ENCODE measurements around a stretch of chrX.

DNA sequence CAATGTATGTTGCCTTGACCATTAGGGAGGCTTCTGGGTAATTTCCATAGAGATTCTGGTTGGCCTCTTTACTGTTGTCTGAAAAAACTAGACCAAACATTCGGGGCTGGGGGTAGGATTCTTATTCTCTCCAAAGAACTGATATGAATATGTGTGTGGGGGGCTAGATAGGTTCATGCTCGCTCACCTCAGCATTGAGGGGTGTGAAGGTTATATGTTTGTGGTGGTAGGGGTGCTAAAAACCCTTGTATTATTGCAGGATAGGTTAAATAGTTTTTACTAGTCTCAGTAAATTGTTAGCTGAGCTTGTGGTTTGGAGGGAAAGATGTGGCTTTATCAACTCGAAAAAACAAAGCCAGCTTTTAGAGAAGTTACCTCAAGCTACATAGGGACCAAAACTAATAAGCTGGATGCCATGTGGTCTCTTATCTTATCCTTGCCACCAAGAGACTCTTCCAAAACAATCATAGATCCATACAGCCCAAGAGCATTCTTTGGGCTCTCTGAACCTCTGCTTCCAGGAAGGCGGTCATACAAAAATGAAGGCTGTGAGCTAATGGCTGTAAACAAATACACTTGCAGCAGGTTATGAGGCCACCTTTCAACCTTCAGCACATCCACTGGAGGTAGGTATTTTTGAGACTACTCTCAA, 29.1 kb downstream of the MSN start:
- RRBS: no CpG with 5 or more reads among the region's 4 CpGs

DNA sequence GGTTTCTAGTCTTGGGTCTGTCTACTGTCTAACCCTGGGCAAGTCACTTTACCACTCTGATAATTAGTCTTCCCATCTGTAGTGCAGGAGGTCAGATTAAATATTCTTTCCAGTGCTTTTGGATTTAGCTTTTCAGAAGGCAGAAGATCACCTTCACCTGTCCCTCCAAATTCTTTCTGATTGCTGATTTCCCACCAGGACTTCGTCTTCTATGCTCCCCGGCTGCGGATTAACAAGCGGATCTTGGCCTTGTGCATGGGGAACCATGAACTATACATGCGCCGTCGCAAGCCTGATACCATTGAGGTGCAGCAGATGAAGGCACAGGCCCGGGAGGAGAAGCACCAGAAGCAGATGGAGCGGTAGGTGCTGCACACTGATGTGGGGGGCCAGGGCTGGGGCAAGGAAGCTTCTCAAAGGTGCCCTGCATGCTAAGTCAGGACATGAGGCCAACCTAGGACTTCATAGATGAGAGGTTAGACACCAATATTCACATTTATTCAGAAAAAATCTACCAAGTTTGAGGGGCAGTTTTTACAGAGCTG, 67.7 kb downstream of the MSN start:
- RRBS: no CpG with 5 or more reads among the region's 9 CpGs

GRCh38 chrX:65772768-65773319, 105.4 kb downstream of the MSN start:
- RRBS: no CpG with 5 or more reads among the region's 5 CpGs

DNA sequence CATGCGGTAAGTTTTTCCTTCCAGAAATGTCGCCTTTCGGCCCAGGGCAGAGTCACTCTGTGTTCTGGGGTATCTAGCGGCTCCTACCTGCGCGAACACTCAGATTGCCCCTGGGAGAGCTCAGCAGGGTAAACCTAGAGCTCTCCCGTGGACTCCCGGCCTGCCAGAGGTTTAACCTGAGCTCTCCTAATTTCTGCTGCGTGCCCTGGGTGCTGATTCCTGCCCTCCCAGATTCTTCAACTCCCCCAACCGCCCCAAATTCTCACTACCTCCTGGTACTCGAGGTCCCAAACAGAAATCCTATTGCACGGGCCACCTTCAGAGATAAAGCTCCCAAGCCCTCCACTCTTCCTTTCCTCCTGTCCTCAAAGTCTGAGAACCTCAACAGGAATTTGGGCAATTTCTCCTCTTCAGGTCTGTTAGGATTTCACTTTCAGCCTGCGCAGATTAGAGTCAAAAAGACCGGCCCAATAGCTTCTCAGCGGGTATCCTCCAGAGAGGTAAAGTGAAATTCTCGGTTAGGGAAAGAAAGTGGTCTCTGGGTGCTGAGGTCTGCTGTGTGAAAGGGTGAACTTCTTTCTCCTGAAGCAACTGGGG, 3.0 kb downstream of the AR start:
- RRBS: no CpG with 5 or more reads among the region's 16 CpGs

DNA sequence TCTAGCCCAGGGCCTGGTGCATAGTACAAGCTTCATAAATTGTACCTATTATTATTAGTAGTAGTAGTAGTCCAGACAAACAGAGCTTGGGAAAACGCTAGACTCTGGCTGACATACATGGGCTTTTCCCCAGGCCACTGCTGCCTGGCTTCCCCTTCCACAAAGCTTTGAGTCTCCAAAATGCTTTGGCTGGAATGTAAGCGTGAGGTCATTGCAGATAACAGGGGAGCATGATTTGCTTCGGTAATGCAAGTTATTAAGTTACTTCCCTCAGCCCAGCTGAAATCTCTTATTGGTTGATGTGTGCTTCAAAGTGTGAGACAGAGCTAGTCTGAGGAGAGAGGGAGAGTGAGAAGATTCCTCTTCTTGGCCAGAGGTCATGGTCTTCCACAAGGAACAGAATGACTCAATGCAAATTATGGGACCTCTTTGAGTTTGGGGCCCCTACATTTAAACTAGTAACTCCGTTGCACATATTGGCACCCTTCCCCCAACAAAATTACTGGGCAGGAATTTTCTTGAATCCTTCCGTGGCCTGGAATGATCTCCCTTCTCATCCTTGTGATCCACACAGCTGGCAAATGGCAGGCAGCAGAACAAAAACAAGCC, 19.7 kb downstream of the AR start:
- RRBS: no CpG with 5 or more reads among the region's 5 CpGs

GRCh38 chrX:68488553-68488871, 10.3 kb upstream of the YIPF6 start:
- RRBS: no CpG with 5 or more reads among the region's 4 CpGs

GRCh38 chrX:68684226-68684847, 36.9 kb downstream of the STARD8 start:
- RRBS: no CpG with 5 or more reads among the region's 16 CpGs

- RRBS: no CpG with 5 or more reads among the region's 9 CpGs
These were observed 5.0 kb downstream of the EFNB1 start for GRCh38 chrX:68833706-68834378.

GRCh38 chrX:68869421-68869878, 40.6 kb downstream of the EFNB1 start:
- RRBS: no CpG with 5 or more reads among the region's 2 CpGs

DNA sequence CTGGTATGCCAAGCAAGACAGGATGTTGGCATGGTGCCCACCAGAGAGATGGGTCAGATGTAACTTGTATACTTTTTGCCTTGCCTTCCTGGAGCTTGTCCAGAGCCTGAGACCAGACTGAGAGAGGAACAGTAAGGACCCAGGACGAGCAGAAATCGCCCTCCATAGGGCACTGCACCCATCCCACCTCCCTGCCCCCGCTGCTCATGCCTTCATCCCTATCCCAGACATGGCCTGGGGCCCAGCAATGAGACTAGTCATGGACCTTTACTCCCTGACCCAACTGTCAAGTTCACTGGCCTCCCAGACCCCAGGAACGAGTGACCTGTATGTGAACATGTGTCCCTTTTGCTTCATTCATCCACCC, 66.8 kb downstream of the EFNB1 start:
- RRBS: no CpG with 5 or more reads among the region's 4 CpGs

- RRBS: no CpG with 5 or more reads among the region's 6 CpGs
These were observed 68.9 kb downstream of the EFNB1 start for GRCh38 chrX:68897696-68898060.

DNA sequence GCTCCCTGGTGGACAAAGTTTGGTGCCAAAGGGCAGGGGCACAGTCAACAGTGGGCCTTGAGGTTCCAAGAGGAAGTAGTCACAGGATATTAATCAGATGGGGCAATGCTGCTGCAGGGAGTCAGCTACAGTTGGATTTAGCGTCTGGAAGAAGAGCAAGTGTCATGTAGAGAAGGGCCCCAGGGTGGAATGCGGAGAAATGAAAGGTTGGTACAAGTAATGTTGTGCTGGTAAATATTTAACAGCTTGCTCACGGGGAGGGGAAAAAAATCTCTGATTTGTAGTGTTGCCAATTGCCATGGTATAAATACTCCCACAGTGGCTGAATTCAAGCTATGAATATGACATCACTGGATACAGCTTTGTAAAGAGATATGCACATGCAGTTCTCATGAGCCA, 139.3 kb downstream of the PJA1 start:
- RRBS: no CpG with 5 or more reads among the region's 3 CpGs

GRCh38 chrX:69616920-69617177, 936 bp downstream of the EDA start:
- RRBS: no CpG with 5 or more reads among the region's 23 CpGs

GRCh38 chrX:70150079-70150518, 16.9 kb downstream of the IGBP1 start:
- RRBS: no CpG with 5 or more reads among the region's 6 CpGs

GRCh38 chrX:70423922-70424395, 845 bp downstream of the GDPD2 start:
- RRBS: no CpG with 5 or more reads among the region's 10 CpGs

DNA sequence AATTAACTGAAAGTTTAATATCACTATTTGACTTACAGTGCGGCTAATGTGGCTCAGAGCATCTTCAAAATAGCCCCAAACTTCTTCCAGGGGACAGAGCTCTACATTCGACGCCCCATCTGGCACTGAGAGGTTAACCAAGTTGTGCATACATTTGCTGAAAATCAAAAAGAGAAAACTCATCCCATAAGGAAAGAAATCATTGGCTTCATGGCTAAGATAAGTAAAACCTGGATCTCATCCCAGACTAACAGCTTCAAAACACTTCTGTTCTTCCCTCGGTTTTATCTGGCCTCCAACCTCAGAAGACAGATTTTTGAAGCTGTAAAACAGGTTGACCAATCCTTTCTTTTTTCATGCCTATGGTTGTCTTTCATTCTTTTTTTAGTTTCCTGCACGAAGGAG, 107.5 kb downstream of the DLG3 start:
- RRBS: no CpG with 5 or more reads among the region's 5 CpGs

DNA sequence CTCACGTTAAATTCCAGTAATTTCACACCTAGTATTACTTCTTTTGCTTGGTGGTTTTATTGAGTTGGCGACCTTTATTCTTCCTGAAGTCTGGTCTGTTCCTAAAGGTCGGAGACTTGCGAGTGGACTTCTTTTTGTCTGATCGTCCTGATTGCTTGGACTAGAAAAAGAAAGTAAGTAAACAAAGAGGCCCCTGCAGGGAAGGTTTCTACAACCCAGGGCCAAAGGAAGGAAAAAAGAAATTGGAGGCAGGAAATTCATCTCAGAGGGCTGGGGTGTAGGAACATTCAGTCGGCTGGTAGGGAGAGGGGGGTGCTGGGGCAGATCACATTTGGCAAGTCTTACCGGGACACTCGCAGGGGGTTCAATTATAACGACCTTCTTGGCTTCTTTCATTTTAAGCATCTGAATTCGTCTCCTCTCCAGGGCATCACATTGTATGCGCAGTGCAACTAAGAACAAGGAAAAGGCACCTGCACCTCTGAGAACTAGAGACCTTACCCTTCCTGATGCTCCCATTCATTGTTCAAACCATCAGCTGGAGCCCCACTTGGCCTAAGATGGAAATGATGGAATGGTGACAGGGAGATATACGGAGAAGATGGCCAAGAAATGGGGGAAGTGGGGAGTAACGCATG, 2.5 kb downstream of the CXorf65 start:
- RRBS: no CpG with 5 or more reads among the region's 13 CpGs

GRCh38 chrX:71252466-71253605, 1.1 kb downstream of the ZMYM3 start:
- RRBS: no CpG with 5 or more reads among the region's 16 CpGs

DNA sequence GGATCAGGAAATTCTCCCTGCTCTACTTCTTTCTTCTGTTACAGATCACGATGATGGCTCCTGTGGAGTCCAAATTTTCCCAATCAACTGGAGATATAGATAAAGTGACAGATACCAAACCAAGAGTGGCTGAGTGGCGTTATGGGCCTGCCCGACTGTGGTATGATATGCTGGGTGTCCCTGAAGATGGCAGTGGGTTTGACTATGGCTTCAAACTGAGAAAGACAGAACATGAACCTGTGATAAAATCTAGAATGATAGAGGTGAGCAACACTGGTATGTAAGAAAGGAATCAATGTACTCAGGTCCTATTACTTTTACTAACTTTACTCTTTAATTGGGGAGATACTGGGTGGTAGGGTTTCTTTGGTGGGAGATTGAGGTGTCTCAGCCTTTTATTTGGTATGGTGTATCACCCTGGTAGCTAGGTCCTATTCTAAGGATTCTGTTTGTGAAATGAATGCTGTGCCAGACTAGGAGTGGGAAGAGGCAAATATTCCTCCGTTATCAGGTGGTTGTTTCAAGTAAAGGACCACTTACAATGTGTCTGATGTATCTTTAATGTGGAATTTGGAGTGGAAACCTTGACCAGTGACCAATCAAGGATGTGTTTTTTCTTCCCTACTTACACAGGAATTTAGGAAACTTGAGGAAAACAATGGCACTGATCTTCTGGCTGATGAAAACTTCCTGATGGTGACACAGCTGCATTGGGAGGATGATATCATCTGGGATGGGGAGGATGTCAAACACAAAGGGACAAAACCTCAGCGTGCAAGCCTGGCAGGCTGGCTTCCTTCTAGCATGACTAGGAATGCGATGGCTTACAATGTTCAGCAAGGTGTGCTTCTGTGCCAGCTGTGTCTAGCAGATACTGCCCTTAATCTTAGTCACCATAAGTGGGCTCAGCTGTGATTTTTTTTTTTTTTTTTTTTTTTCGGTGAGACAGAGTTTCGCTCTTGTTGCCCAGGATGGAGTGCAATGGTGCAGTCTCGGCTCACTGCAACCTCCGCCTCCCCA, 12.3 kb downstream of the TAF1 start:
- RRBS: no CpG with 5 or more reads among the region's 10 CpGs

DNA sequence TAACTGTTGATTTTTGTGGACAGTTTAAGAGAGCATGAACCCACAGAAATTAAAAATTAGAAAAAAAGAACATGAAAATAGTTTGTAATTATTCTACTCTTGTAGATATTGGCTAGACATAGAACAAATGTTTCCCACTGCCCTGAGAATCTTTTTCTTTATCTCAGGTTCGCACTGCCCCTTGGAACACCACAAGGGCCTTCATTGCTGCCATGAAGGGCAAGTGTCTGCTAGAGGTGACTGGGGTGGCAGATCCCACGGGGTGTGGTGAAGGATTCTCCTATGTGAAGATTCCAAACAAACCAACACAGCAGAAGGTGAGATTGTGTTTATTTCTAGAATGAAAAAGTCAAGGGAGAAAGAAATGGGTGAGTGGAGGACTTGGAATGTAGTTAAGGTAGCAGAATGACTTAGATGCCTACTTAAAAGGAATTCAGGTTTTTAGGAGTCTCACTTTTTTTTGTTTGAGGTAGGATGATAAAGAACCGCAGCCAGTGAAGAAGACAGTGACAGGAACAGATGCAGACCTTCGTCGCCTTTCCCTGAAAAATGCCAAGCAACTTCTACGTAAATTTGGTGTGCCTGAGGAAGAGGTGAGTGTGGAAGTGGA, 26.4 kb downstream of the TAF1 start:
- RRBS: no CpG with 5 or more reads among the region's 6 CpGs

All from brain (tissue), 1 donor.